ENCODE measurements around a stretch of chr17.

- PRO-cap: no peak
- RAMPAGE, long total RNA, 2 experiments: no peak in any of the 2 experiments
Observed at GRCh38 chr17:36674112-36674544, 72.7 kb downstream of the MRM1 start.

- PRO-cap: no peak
- RAMPAGE, long total RNA, 2 experiments: no peak in any of the 2 experiments
Observed at GRCh38 chr17:36721403-36721986, 120.1 kb downstream of the MRM1 start.

DNA sequence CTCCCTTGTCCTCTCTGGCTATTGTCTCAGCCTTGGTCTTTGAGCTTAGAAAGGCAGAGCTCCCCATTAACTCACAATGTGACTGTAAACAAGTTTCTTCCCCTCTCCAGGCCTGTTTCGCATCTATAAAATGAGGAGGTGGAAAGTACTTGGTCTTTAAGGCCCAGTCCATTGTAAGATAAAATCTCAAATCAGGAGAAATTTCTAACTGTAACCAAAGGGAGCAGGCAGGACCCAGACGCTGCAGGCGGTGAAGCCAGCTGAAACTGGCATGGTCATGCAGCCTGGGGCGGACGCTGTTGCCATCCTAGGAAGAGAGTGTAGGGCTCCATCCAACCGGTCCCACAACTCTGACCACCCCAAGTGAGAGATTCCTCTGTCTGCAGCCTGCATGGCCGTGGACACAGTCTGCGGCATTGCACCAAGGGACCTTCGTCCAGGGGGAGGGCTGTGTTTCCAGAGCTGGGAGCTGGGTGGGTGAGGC lies 17.4 kb upstream of the LHX1 start:
- PRO-cap: no peak
- RAMPAGE, long total RNA, 2 experiments: no peak in any of the 2 experiments

DNA sequence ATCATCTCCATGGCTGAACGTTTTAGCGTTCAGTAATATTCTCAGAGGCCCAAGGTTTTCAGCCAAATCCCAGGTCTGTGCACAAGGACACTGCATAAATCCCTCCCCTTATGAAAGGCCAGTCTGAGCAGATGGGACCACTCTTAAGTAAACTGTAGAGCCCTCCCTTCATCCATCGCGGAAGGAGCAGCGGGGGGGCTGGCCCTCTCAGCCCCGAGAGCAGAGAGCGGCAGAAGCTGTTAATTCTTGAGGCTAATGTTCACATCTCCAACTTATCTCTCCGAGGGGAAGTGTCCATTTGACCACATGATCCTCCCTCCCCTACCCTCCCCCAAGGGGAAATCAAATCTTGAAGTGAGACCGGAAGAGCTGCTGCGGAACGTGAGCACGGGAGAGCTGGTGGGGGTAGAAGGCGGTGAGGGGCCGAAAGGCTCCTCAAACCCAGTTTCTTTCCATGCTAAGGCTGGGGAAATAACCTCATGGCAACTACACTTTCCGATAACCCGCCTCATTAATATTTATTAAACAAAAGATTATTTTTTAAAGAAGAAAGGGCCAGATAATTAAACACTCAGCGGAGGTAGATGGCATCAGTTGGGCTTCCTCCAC lies 9.2 kb upstream of the LHX1 start:
- PRO-cap: no peak
- RAMPAGE, long total RNA, 2 experiments: no peak in any of the 2 experiments

- PRO-cap: unidirectional peak, plus-strand start at chr17:36948590
- RAMPAGE, long total RNA, 2 experiments: no peak in any of the 2 experiments
Observed at GRCh38 chr17:36948260-36948689, 479 bp upstream of the AATF start.

DNA sequence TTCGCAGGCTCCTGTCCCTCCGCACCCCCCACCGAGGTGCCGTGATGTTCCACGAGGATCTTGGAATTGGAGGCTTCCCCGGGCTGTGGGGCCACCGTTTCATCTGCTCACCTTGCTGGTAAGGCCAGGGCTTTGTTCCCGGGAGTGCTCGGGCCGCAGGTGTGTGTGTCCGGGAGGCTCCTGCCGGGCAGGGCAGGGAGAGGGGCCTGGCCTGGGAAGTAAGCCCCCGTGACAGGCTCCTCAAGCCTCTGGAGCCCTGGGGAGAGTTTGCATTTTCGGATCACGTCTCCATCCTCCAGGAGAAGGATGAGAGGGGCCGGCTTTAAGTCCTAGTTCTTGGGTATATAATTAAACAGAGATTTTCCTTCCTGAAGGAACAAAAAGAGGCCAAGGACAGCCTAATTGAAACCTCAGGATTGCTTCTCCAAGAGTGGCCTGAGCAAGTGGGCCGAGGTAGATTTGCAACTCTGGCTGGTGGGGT lies 117.3 kb downstream of the AATF start:
- PRO-cap: no peak
- RAMPAGE, long total RNA, 2 experiments: no peak in any of the 2 experiments

- PRO-cap: no peak
- RAMPAGE, long total RNA, 2 experiments: no peak in any of the 2 experiments
Observed at GRCh38 chr17:37449939-37450838, 39.5 kb upstream of the DUSP14 start.

DNA sequence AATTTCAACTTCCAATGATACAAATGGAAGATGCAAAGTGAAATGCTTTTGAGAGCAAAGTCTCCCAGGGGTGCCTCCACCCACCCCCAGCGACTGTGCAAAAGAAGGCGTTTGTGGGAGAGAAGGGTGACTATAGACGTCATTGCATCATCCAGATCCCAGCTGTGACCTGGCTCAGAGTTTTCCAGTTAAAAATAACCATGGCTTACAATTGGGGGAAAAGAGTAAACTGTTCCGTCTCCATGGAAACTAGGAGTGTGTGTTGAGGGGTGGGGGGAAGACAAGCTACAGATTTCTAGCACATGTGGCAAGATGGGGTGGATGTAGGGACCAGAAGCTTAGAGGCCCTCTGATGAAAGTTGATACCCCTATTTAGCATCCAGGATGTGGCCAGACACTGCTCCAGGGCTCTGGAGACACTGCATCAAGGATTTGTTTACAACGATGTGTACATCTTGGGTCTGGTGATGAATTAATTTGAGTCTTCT lies 6.4 kb upstream of the DUSP14 start:
- PRO-cap: no peak
- RAMPAGE, long total RNA, 2 experiments: no peak in any of the 2 experiments

- PRO-cap: unidirectional peak, minus-strand start at chr17:37491055
- RAMPAGE, long total RNA, 2 experiments: no peak in any of the 2 experiments
Observed at GRCh38 chr17:37490824-37491674, 1.4 kb downstream of the DUSP14 start.

DNA sequence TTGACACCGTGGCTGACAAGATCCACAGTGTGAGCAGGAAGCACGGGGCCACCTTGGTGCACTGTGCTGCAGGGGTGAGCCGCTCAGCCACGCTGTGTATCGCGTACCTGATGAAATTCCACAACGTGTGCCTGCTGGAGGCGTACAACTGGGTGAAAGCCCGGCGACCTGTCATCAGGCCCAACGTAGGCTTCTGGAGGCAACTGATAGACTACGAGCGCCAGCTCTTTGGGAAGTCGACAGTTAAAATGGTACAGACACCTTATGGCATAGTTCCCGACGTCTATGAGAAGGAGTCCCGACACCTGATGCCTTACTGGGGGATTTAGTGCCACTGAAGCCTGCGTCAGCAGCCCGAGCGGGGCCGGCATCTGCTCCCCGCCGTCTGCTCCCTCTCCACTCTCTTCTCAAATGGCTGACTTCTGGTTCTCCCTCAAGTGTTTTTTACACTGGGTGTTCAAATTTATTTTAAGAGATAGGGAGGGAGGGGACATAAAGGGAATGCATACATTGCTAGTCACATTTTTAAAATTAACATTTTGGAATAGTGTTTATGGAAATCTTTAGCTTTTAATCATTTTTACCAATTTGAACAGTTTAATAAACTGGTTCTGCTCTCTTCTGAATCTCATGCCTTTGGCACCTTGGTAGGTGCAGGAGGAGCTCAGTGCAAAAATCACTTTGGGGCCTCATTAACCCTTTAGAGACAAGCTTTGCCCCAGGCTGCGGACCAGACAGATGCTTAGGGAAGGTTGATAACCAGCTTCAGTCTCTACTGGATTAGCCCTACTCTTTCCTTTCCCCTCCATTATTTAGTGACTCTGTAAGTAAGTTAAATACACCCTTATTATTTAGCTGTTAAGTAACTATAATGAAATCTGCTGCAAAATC lies 23.1 kb downstream of the DUSP14 start:
- PRO-cap: no peak
- RAMPAGE, long total RNA, 2 experiments: no peak in any of the 2 experiments

- PRO-cap: no peak
- RAMPAGE, long total RNA, 2 experiments: no peak in any of the 2 experiments
Observed at GRCh38 chr17:37714635-37715211, 30.1 kb downstream of the HNF1B start.

- PRO-cap: no peak
- RAMPAGE, long total RNA, 2 experiments: no peak in any of the 2 experiments
Observed at GRCh38 chr17:37843957-37844488, 80.2 kb upstream of the TBC1D3K start.

GRCh38 chr17:38366206-38366405 lies 14.5 kb downstream of the SOCS7 start:
- PRO-cap: no peak
- RAMPAGE, long total RNA, 2 experiments: no peak in any of the 2 experiments

DNA sequence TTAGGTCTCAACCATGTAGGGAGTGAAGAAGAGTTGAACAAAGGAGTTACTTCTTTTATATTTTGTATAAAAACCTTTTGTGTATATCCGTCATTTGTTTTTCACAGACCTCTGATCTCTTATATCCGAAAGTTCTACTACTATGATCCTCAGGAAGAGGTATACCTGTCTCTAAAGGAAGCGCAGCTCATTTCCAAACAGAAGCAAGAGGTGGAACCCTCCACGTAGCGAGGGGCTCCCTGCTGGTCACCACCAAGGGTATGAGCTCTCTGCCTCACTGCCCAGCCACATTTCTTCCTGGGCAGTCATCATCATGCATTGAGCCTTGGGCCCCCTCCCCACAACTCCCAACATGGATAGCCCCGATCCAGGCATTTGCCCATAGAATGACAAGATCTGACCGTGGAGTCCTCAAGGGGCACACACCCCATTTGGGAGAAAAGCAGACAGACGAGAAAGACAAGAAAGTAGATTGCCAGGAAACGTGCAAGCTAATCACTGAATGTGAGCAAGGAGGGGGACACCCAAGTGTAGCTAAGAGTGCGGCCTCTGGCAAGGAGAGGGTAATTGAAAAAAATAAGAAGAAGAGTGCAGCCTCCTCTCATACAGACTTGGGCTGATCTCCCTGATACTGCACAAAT lies 32.4 kb upstream of the ARHGAP23 start:
- PRO-cap: no peak
- RAMPAGE, long total RNA, 2 experiments: no peak in any of the 2 experiments

DNA sequence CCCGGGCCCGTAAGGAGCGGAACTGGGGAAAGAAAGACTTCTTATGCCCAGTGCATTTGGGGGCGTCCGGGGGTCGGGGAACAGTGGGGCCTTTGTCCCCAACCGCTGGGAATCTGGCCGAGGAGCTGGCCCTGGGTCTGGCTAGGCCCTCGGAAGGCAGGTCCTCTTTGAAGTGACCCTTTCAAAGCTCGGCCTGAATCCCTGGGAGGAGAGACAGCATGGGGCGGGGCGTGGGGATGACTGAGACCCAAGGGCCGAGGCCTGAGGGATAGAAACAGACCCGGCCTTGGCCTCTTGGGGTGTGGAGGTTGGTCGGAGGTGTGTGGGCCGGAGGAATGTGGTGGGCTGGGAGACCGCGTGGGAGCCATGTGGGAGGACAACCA lies 6.0 kb downstream of the ARHGAP23 start:
- PRO-cap: no peak
- RAMPAGE, long total RNA, 2 experiments: no peak in any of the 2 experiments

DNA sequence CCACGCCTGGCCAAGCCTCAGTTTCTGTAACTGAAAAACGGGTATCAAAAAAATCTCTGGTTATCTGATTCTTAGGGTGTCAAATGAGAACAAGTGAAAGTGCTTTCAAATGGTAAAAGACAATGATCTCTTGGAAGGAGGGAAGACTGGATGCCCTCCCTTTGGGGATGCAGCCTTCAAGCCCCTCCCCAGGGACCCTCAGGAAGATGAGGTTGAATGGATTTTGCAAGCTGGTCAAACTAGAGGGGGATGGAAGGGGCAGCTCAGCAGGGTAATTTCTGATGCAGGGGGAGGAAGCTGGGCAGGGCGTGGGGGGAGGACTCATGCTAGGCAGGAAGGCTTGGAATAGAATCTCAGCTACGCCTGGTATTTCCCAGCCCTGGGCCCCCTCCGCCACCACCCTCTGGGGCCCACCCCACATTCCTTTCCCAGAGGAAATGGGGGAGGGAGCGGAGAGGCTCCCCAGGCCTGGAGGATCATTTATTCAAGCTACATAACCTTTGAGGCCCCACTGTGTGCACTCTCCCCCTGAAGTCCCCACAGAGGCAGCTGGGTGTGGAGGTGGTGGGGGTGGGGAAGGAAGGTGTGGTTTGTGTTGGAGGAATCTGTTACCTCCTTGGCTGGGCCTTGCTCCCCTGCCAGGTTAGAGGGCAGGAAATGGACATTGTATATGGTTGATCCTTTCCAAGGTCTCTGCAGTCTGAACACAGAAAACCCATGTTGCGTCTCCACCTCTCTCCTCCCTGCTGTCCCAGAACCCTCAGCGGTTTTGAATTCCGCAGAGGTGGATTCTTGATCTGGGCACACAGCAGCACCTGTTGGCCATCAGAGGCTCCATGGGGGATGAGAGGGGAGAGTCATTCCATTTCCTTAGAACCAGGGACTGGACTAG lies 22.7 kb downstream of the ARHGAP23 start:
- PRO-cap: unidirectional peak, plus-strand start at position 431 of the sequence
- RAMPAGE, long total RNA, 2 experiments: no peak in any of the 2 experiments

DNA sequence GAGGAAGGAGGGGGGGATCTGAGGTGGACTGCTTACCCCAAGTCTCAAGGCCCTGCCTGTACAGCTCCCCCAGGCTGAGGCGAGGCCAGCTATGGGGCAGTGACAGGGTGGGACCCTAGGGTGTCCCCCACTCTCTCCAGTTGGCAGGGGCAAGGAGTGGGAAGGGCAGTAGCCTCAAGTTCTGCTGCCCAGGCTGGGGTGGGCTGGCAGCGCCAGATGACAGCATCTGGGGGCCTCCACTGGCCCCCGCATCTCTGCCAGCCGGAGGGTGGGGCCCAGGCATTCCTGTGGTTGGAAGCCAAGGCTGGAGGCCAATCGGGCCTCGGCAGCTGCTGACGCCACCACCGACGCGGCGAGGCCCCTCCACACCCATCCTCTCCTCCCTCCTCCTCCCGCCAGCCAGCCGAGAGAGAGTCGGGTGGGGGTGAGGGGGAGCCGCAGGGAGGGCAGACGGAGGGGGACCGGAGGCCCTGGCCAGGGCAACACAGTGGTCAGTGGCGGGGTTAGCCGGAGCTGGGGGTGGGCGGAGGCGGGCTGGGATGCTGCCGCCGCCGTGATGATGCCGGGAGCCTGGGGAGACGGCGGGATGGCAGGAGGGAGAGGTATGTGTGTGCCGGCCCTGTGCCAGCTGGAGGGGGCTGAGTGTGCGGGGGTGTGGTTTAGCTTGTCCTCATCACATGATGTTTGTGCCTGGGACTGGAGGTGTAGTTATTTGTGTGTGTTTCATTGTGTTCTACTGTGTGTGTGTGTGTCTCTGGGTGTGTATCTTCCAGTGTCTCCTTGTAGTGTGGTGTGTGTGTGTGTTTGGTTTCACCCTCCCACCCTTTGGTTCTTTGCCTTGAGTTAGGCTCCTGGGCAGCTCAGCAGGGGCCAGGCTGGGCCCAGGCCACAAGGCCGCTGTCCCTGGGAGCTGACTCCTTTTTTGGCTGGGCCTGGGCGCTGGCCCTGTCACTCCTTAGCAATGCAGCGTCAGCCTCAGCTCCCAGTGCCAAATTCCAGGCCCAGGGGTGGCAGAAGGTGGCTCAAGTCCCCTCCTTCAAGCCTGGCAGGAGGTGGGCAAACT lies 36.6 kb downstream of the ARHGAP23 start:
- PRO-cap: bidirectional peak, plus-strand start at position 402 of the sequence, minus-strand start at position 256 of the sequence; unidirectional peak, minus-strand start at position 924 of the sequence
- RAMPAGE, long total RNA, 2 experiments: no peak in any of the 2 experiments

- PRO-cap: no peak
- RAMPAGE, long total RNA, 2 experiments: no peak in any of the 2 experiments
Observed at GRCh38 chr17:38465645-38465802, 37.3 kb downstream of the ARHGAP23 start.

DNA sequence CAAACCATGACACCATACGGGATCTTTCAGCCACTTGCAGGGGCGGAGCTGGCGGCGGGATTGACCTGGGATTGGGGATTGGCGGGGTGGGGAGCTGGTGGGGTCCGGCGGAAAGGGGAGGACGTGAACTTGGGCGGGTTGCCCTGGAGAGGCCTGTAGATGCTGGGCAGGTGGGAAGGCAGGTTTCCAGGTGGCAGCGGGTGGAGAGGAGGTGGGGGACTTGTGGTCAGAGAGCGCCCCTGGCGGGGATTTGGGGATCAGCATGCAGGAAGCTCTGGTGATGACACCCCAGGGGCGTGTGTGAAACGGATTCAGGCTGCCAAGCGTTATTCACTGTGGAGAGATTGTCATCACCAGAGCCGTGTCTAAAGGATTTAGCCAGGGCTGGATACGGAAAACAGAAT lies 81.0 kb downstream of the ARHGAP23 start:
- PRO-cap: no peak
- RAMPAGE, long total RNA, 2 experiments: no peak in any of the 2 experiments

GRCh38 chr17:38557757-38558837 lies 47.7 kb downstream of the SRCIN1 start:
- PRO-cap: bidirectional peak, plus-strand start at chr17:38558344, minus-strand start at chr17:38558133
- RAMPAGE, long total RNA, 2 experiments: no peak in any of the 2 experiments